Left ventricle myocardium (tissue), 1 donor: ENCODE measurements around the gene C5.

- PRO-cap, result no peak
These were observed 343.1 kb downstream of the ASTN2 start for GRCh38 chr9:117071709-117072156.

DNA sequence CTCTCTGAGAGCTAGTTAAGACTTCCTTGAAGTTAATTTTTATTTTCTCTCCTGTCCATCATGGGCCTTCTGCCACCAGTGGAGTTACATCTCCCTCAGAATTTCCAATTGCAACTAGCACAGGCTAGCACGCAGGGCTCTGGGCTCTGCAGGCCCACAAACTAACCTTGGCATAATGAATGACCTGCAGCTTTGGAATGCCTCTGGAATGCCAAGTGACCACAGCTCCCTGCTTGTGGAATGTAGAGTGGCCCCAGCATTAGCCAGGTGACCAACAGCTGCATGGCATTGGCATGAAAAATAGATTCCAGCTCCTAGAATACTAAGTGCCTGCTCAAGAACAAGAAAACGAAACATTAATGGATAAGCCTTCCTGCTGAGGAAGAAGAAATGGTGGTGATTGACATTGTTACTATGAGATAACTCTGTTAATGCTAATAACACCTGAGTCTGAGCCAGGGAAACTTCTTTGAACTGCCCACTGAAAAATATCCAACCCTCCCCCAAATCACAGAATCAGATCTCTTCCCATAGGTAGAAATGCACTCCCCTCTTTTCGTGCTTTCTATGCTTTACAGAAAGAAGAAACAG lies 726.0 kb downstream of the BRINP1 start:
- PRO-cap, result no peak

DNA sequence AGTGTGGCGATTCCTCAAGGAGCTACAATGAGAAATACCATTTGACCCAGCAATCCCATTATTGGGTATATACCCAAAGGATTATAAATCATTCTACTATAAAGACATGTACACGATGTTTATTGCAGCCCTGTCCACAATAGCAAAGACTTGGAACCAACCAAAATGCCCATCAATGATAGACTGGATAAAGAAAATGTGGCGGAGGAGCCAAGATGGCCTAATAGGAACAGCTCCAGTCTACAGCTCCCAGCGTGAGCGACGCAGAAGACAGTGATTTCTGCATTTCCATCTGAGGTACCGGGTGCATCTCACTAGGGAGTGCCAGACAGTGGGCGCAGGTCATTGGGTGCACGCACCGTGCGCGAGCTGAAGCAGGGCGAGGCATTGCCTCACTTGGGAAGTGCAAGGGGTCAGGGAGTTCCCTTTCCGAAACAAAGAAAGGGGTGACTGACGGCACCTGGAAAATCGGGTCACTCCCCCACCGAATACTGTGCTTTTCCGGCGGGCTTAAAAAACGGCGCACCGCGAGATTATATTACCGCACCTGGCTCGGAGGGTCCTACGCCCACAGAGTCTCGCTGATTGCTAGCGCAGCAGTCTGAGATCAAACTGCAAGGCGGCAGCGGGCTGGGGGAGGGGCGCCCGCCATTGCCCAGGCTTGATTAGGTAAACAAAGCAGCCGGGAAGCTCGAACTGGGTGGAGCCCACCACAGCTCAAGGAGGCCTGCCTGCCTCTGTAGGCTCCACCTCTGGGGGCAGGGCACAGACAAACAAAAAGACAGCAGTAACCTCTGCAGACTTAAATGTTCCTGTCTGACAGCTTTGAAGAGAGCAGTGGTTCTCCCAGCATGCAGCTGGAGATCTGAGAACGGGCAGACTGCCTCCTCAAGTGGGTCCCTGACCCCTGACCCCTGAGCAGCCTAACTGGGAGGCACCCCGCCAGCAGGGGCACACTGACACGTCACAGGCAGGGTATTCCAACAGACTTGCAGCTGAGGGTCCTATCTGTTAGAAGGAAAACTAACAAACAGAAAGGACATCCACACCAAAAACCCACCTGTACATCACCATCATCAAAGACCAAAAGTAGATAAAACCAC lies 200.0 kb downstream of the BRINP1 start:
- PRO-cap, result no peak

DNA sequence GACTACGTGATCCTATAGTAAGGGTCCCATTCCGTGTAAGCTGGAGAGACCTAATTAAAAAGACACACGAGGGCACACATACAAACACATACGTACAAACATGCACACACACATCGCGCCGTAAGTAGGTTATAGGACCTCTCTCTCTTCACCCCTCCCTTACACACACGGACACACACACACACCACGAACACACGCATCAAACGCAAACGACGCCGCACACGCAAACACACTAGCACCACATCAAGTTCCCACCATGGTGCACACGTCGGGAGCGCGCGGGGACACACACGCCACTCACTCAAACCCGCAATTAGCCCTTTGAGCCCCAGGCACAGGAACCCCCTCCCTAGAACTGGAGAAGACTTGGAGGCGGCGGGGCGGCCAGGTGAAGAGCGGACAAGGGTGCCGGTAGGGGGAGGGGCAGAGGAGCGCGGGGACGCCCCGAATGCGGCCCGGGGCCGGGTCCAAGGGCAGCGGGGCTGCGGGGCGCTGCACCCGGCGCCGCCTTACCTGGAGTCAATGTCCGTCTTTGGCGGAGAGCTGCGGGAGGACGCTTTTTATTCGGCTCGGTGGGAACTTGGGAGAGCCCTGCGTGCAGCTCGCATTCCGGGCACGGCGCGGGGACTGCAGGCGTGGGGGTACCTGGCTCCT lies 565 bp downstream of the BRINP1 start:
- PRO-cap, result no peak

DNA sequence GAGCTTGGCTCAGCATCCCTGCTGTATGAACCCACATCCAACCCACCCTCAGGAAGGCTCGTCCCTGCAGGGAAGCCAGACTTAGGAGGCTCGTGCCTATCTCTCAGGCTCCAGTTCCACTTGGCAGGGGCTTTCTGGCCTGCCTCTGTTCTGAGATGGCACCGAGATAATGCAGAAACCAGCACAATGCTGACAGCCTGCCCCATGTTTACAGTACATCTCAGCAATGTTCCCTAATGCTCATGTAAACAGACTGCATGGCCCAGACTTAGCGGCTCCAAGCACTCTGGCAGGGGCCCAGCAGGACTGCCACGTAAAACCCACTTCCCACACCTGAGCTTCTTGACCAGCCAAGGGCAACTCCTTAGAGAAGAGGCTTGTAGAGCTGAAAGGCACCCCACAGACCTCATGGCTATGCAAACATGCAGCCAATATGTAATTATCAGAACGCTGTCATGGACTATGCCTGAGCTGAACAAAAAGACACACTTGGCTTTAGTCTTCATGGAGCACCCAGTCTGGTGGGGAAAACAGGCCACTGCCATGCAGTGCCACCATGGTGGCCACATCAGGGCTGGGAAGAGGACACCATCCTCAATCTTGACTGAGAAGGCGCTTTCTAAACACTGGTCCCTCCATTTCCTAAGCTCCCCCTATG lies 499.6 kb upstream of the BRINP1 start:
- PRO-cap, result no peak

DNA sequence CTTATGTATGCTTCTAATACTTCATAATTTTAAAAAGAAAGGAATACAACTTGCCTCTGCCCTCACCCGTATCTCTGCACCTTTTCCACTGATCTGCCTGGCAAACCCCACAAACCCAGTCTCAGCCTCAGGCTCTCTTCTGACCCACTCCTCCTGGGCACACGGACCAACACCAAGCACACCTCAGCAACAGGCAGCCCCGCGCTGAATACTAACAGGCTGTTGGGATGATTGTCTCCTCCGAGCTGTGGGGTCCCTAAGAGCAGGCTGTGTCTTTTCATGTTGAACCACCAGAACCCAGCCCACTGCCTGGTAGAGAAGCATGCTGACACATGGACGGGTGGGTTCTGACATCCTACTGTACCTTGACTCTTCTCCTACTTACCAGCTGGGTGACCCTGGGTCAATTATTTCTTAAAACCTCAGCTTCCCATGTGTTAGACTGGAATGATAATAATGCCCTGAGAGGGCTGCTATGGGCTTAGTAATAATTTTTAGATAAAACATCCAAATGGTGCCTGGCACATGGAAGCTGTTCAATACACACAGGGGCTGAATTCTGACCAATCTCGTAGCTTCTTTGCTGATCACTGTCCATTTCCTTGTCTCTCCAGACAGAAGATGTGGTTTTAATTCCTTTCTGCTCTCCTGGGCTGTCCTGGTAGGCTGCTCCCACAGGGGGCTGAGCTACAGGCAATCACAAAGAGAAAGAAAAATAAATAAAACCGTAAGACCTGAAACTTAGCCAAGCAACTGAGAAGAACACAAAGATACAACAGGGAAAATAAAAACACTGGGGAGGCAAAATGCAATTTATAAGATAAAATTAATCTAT lies 136.7 kb downstream of the CDK5RAP2 start:
- PRO-cap, result no peak

DNA sequence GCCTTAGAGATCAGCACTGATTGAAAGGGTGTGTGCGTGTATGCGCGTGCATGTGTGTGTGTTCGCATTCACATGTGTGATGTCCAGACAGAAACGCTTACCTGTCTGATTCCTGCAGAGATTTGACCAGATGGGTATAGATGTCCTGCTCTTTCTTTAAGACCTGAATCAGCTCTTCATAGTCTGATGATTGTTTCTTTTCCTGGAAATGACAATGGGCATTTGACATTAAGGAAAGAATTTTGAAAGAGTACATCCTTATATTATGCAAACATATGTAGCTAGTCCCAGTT lies 102.8 kb downstream of the CDK5RAP2 start:
- PRO-cap, result no peak

- PRO-cap, result no peak
These were observed 47.6 kb downstream of the CDK5RAP2 start for GRCh38 chr9:120532316-120532904.

DNA sequence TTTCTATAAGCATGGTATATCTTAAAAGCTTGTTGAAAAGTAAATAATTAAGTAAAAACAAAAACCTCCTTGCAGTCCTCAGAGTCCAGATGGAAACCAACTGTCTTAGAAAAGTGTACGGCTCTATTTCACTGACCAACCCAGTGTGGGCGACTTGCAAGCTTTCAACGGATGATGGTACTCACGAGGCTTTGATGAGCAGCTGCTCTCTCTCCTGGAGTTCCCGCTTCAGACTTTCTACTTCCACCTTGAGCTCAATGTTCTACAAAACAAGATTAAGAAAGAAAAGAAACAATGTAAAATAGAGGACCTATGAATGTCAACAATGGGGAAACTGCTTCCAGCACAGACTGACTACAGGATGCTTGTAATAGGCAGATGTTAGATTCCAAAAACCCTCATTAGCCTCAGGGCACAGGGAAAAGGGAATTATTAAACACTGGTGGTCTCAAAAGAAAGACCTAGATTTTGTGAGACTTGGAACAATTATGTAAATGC lies 34.4 kb downstream of the CDK5RAP2 start:
- PRO-cap, result no peak

GRCh38 chr9:120630996-120631574 lies 51.1 kb upstream of the CDK5RAP2 start:
- PRO-cap, result no peak

- PRO-cap, result no peak
These were observed 2.0 kb downstream of the MEGF9 start for GRCh38 chr9:120712108-120712809.

DNA sequence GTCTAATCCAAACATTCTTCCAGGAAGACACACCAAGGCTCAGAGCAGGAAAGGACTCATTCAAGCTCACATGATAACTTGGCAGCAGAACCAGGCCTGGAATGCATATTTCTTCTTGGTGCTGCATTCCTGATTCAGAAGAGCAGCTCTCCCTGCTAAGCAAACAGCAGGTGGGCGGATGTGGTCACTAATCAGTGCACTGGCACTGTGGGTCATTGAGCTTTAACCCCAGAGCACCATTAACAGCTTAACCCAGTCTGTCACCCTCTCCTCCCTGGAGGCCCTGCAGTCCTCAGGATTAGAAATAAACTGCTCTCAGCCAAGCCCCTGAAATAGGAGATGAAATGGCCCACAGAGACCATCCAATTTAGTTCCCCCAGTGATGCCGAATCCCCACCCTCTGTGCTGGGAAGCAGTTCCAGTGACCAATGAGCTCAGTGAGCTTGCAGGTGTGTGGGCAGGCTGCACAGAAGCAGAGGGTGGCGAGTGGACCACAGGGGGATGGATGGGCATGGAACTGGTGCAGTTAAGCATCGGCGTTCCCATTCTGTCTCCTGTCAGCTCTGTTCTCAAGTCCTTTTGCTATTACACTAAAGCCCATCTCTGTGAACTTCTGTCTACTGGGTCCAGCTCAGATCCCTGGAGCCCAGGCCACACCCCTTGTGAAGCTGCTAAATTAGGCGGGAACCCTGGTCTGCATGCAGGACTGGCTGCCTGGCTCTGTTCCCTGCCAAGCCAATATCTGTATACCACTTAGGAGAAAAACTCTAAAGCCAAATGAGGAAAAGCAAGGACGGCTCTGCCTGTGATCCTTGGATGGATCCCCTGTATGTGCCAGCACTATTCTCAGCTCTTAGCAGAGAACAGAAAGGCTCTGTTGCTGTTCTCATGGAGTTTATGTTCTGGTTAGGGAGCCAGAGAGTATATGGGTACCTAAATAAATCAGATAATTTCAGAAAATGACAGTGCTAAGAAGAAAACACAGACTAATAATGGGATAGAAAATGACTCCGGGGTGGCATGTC lies 16.7 kb upstream of the MEGF9 start:
- PRO-cap, result no peak

DNA sequence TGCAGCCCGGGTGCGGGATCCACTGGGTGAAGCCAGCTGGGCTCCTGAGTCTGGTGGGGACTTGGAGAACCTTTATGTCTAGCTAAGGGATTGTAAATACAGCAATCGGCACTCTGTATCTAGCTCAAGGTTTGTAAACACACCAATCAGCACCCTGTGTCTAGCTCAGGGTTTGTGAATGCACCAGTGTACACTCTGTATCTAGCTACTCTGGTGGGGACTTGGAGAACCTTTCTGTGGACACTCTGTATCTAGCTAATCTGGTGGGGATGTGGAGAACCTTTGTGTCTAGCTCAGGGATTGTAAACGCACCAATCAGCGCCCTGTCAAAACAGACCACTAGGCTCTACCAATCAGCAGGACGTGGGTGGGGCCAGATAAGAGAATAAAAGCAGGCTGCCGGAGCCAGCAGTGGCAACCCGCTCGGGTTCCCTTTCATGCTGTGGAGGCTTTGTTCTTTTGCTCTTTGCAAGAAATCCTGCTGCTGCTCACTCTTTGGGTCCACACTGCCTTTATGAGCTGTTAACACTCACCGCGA lies 32.6 kb upstream of the MEGF9 start:
- PRO-cap, result no peak

DNA sequence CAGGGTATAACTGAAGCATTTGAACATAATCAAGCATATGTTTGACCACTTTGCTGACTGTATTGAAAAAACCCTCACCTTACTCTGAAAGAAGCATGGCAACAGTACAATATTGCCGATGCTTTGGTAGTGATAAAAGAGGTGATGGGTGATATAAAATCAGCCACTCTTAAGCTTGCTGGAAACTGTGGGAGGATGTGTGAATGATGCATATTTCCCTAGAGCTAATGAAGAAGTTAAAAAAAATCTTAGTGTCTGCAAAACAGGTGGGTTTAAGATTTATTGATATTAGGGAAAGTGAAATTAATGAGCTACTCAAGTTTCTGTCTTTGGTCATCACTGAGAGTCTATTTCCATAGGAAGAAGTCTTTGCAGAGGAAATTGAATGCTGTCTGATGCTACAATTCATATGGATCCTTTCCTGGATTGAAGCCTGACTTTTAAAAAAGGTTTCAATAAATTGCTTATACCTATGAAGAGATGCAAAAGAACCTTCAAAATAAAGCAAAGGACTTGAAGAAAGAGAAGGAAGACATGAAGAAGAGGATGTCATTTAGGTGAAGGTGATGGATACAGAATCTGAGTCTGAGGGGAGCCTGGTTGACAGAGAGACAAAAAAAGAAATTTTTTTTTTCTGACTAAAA lies 2.0 kb upstream of the PSMD5 start:
- PRO-cap, result no peak

- PRO-cap, result no peak
These were observed 9.6 kb upstream of the PSMD5 start for GRCh38 chr9:120852175-120852868.

GRCh38 chr9:120857113-120858377 lies 14.8 kb upstream of the PSMD5 start:
- PRO-cap, result no peak

- PRO-cap, result no peak
These were observed 4.7 kb upstream of the TRAF1 start for GRCh38 chr9:120930955-120931963.

GRCh38 chr9:121049858-121051052 lies at the start of gene C5:
Gene C5 (minus strand): TSS chr9:121050275.
- PRO-cap, result no peak

DNA sequence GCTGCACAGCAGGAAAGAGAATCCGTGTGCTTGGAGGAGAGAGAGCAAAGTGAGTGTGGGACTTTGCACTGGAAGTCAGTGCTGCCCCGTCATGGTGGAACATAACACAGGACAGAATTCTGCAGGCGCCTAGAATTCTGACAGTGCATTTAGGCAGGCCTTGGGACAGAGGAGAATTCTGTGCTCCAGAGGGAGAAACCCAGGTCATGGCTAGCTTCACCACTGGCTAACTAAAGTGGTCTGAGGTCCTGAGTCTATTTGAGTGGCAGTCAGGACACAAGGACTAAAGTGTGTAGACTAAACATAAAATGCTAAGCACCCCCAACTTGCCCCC lies 3.6 kb upstream of the C5 start:
- PRO-cap, result no peak

GRCh38 chr9:121287385-121287750 lies 19.4 kb downstream of the GSN start:
- PRO-cap, result unidirectional peak, minus-strand start at chr9:121287647